Foreskin keratinocyte (primary cell): Measurements from ENCODE around the genes PEX5, MFAP5, KLRB1 and CLEC1B.

DNA sequence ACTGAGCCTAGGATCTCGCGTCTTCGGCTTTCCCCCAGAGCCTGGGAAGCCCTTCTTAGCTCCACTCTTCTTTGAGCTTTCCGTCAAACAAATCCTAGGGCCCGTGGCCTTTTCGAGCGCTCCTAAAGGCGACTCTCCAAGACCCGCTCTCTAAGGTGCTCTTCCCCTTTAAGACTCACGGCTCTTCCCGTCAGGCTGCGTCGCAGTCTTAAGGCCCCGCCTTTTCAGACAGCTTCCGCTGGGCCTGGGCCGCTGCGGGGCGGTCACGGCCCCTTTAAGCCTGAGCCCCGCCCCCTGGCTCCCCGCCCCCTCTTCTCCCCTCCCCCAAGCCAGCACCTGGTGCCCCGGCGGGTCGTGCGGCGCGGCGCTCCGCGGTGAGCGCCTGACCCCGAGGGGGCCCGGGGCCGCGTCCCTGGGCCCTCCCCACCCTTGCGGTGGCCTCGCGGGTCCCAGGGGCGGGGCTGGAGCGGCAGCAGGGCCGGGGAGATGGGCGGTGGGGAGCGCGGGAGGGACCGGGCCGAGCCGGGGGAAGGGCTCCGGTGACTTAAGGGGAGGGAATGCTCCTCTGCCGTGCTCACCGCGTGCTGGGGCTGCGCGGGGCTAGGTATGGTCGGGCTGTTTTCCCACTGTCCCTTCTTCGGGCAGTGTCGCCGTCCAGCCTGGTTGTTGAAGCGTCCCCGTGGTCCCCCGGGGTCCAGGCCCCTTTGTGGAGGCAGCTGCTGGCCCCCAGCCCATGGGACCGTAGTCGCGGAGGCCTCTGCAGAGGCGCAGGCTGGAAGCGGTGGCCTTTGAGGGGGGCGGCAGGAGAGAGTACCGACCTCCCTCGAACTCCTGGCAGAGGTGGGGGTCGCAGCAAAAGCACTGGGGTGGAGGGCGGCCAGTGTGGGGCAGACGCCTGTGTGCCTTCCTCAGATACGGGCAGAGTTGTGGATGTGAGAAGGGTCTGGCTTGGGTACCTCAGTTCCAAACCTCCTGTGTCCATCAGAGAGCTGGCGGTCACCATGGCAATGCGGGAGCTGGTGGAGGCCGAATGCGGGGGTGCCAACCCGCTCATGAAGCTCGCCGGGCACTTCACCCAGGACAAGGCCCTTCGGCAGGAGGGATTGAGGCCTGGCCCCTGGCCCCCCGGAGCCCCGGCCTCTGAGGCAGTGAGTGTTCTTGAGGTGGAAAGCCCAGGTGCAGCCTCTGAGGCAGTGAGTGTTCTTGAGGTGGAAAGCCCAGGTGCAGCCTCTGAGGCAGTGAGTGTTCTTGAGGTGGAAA, at the start of gene PEX5:
PEX5 (plus strand) TSS at position 310 of the 1,260 bp plus-strand sequence.
- RAMPAGE, total RNA, result no peak

DNA sequence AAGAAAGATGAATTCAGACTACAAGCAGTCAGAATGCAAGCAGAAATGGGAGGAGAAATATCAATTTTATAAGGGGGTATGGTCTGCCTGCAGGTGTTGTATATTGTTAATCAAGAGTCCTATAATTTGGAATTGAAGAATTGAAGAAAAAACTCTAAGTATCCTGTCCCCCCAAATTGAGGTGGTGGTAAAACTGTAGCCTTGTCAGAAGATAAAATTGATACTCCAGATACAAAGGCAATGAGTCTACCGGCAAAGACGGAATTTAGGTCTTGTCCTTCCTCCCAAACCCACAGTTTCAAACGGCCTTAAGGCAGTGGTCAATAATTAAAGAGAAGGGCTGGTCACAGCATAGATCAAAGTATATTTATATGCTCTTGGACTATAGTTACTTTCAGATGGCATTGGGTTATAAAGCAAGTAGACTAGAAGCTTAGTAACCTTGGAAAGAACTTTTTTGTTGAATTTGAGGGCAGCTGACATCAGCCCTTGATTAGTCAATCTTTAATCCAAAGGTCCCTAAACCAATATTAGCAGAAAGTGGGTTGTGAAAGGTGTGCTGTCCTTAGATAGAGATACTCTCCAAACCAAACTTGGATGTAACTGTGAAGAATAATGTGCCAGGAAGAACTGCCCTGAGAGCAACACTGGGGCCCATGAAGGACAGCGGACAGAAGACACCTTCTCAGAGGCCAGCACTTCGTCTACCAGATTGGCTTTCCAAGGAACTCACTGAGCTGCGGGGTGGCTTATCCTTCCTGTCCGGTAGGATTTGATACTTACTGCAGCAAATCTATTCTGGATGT, 10.7 kb downstream of the CD163 start:
- RAMPAGE, total RNA, result no peak

DNA sequence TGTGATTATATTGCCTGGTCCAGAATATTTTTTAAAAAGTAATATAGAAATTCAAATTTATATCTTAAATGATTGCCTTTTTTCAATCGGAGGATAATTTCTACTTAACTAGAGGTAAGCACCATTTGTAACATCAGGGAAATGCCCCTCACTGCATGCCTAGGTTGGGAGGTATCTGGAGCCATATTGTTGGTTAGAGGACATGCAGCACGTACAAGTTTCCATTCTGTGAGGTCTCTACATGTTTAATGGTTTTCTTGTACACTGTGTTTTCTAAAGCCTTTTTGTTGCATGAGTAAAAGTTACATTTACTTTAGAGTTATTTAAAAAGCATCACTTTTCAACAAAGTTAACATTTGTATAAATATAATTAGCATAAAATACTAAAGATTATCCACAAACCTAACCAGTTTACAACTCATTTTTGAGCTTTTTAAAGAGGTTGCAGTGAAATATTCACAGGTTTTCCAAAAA, 9.3 kb downstream of the CD163 start:
- RAMPAGE, total RNA, result no peak

GRCh38 chr12:7832208-7832642, 40.5 kb downstream of the SLC2A14 start:
- RAMPAGE, total RNA, result no peak

DNA sequence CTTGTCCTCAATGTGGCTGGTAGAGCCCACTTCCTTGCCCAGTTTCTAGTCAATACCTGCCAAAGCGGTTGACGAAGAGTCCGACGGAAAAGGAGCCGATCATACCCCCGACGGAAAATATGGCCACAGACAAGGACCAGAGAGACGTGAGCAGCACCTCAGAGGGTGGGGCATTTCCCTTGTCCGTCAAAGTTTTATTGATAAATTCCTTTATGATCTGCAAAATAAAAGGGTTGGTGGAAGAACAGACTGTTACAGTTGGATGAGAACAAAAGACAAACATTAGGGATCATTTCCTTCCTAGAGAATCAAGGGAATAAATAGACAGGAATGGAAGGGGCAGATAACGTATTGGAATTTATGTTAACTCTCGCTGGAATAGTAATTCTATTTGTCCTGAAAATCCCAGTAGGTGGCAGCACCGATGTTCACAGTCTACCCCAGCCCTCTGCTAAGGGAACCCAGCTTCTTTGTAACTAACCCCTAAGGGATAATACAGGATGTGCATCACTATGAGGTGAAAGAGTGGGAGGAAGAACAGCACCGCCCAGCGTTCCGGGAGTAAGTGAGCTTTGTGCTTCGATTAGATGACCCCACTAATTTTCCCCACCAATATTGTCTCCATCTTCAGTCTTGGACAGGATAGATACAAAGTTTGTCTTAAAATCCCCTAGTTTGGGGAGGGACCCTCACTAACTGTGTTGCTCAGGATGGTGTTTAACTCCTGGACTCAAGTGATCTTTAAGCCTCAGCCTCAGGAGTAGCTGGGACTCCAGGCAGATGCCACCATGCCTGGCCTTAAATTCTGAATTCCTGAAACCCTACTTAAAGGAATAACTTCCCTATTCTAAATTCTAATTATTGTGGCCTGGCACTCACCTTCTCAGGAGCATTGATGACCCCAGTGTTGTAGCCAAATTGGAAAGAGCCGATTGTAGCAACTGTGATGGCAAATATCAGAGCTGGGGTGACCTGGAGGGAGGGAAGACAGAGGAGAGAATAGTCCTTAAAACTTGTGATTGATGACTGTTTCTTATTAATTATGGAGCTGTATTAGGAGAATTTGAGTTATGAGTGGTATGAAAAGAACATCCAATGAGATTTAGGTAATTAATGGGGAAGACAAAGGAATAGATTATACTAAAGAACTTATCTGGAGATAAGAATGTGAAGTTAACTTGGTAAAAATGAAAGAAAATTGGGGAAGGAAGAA, 2.6 kb downstream of the SLC2A3 start:
- RAMPAGE, total RNA, result no peak

- RAMPAGE, total RNA, result no peak
Measured at GRCh38 chr12:8026734-8027414, 5.6 kb upstream of the FOXJ2 start.

DNA sequence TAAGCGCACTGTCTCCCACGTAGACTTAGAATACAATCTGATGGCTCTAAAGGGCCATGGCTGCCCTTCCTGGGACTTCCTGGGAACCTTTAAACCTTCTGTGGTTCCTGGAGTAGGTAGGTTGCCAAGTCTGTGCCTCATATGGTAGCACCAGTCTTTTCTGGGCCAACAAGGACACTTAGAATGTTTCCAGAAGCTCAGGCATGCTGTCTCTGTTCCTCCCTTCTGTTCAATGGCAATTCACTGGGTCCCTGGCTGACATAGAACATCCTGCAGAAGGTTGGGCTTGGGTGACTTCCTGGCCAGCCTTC, 24.4 kb downstream of the ZNF705A start:
- RAMPAGE, total RNA, result no peak

DNA sequence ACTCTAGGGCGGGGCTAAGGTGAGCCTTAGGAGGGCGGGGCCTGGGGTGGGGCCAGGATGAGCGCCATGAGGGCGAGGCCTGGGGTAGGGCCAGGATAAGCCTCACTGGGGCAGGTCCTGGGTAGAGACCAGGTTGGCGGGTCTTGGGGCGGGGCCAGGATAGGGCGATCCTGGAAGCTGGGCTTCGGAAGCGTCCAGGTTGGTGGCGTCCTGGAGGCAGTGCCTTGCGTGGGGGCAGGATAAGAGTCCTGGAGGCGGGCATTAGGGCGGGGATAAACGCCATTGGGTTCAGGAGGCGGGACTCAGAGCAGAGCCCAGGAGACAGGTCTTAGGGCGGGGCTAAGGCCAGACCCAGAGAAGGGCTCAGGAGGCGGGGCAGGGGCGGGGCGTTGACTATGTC, 15.7 kb upstream of the FAM90A1 start:
- RAMPAGE, total RNA, result no peak

DNA sequence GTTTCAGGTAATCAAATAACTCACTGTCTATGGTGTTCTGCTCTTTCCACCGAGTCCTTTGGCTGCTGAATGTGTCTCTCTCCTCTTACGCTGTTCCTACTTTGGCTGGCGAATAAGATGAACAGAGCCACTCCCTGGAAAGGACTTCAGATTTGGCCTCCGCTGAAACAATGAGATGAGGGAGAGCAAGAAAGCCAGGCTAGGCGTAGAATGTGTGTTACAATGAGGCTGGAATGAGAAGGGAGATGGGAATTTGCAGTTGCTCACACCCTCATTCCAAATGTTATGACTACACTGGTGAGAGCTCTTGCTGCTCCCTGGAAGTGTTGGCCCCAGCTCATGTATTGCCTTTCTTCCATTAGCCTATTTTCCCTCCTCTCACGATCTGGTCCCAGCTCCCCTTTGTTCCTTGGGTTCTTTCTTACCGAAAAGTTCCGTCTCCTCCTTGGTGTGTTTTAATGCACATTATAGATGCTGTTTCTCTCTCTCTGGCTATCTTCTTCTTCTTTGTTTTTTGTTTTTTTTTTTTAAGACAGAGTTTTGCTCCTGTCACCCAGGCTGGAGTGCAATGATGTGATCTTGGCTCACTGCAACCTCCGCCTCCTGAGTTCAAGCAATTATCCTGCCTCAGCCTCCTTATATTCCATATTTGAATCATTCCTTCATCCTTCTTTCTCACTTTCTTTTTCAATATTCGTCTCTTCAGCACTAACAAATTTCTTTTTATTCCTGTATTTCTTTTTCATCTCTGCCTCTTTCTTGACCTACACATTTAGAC, at the start of gene MFAP5:
MFAP5 (minus strand) TSS at position 224 of the 778 bp plus-strand sequence.
- RAMPAGE, total RNA, result no peak

- RAMPAGE, total RNA, result no peak
Measured at GRCh38 chr12:8926882-8927660, 12.8 kb downstream of the PHC1 start.

DNA sequence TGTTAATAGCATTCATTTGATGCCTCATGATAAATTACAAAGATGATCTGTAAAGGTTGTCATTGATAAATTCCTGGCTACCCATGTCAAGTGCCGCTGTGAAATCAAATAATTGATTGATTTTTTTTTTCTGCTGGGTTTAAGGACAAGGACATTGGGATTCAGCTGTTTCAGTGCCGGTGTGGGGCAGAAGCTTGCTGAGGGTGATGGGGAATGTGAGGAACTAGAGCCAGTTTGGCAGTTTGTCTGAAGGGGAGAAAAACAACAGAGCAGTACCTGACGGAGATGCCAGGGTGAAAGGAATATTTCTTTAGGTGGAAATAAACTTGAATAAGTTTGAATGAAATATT, 3.6 kb upstream of the A2M start:
- RAMPAGE, total RNA, result no peak

GRCh38 chr12:9123705-9124005, 7.9 kb upstream of the A2M start:
- RAMPAGE, total RNA, result no peak

- RAMPAGE, total RNA, result no peak
Measured at GRCh38 chr12:9167382-9167677, 40.9 kb downstream of the PZP start.

GRCh38 chr12:9607576-9608182, at the start of gene KLRB1:
TSS of gene KLRB1 (minus strand) at chr12:9607916.
- RAMPAGE, total RNA, result no peak

DNA sequence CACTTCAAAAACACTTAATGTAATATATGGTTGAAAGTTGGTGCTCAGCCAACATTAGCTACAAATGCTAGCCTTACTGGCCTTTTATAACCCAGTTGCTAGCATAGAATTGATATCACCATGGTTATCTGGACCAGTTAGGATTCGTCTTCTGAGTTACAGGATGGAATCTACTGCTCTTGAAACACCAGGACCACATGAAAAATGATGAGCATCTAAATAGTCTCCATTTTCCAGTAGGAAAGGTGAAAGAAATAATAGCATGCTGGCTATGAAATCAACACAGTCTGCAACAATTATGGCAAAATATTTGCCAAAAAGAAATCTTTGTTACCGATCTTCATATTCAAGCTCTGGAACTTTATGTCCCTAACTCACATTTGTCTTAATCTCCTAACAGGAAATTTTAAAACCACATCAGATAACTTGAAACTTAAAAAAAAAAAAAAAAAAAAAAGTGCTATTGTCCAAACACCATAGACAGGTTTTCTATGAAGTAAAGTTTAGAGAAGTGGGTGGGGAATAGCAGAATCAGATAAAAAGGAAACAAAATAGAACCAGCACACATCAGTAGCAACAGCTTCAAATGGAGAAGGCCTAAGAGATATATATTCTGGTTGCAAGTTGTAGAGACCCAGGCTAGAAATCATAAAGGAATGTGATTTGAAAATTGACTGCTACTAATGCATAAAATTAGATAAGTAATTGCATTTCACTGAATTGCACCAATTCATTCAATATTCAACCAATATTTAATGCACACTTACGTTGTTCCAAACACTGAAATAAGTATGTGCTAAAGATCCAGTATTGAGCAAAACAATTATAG, 12.8 kb upstream of the CD69 start:
- RAMPAGE, total RNA, result no peak

DNA sequence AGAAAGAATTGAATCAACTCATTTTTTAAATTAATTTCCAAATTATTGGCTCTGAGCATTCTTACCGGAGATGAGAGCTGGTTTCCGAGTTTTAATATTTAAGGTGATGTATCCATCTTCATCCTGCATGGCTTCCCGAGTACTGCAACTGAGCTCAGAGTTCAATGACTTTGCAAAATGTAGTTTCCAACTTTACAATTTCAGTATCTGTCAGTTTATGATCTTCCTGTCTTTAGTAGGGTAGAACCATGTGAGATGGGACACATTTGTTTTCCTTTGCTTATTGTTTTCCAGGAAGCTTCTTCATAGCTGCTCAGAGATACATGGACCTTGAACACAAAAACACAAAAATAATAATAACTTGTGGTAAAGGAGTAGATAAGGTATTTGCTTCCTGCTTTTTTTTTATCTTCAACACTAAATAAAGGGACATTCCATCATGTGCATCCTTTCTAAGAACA, at the start of gene CLEC1B:
CLEC1B (minus strand) TSS at position 150 of the 461 bp plus-strand sequence.
- RAMPAGE, total RNA, result no peak

- RAMPAGE, total RNA, result no peak
Measured at GRCh38 chr12:10160915-10161276, 11.0 kb downstream of the OLR1 start.

GRCh38 chr12:10189780-10190146, 10.9 kb downstream of the TMEM52B start:
- RAMPAGE, total RNA, result no peak

GRCh38 chr12:10220344-10221022, 7.8 kb downstream of the GABARAPL1 start:
- RAMPAGE, total RNA, result no peak

GRCh38 chr12:10636435-10637095, 23.2 kb upstream of the MAGOHB start:
- RAMPAGE, total RNA, result no peak